M059J (cell line): ENCODE results near the genes RPL13A, RRAS and TSKS.

DNA sequence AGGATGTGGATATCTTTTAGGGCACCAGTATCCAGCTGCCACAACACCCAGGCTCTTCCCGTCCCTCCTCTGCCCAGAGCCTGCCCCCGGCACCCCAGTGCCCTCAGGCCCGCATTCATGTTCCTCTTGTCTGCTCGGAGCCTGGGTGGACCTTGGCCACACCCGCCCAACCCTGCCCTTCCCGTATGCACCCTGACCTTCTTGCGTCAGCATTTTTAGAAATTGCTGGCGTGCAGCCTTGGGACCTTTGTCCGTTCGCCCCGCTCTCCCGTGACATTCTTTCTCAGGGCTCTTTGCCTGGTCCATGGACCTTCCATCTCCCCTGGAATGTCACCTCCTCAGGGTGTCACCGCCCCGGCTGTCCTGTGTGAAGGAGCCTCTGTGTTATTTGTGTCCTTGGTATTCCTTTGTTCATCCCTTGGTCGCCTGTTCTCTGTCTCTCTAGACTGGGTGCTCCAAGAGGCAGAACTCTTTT lies 7.6 kb downstream of the NUCB1 start:
- RAMPAGE, long total RNA, result no peak

- RAMPAGE, long total RNA, result no peak
These were observed 14.6 kb upstream of the DHDH start for GRCh38 chr19:48918651-48919493.

- RAMPAGE, long total RNA, result no peak
These were observed 1.5 kb downstream of the FTL start for GRCh38 chr19:48966449-48967230.

- RAMPAGE, long total RNA, result no peak
These were observed 13.5 kb downstream of the PPFIA3 start for GRCh38 chr19:49132845-49133320.

- RAMPAGE, long total RNA, result no peak
These were observed 8.4 kb downstream of the TRPM4 start for GRCh38 chr19:49165770-49166521.

DNA sequence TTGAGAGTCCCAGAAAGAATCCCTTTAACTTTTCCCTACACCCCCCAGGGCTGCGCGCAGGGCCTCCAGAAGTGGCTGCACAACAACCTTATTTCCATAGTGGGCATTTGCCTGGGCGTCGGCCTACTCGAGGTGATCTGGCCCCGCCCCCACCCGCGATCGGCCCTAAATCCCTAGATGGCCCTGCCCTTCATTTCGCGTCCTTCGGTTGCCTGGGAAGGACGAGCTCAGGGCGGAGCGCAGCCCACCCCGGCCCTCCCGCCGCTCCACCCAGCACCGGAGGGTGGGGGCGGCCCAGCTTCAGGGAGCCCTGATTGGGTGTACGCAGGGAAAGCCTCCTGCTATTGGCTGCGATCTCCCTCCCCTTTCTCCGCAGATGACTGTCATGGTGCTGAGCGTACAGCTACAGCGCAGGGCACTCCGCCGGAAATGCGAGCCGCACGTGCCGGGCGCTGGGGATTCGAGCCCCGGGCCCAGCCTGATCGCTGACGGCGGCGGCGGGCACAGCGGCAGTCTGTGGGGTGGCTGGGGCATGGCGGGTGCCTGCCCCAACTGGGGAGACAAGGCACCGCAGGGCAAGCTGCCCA lies 4.2 kb downstream of the CD37 start:
- RAMPAGE, long total RNA, result no peak

- RAMPAGE, long total RNA, result no peak
These were observed 5.0 kb downstream of the CD37 start for GRCh38 chr19:49339869-49340969.

DNA sequence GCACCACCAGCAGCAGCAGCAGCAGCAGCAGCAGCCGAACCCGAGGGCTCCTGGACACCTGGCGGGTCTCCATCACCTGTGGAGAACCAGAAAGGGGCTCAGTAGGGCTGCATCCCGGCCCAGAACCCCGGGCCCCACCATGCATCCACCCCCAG lies 97 bp downstream of the PTH2 start:
- RAMPAGE, long total RNA, result no peak

GRCh38 chr19:49486904-49487811 lies at the start of gene RPL13A:
Gene RPL13A, plus strand, starts transcription at chr19:49487608.
- RAMPAGE, long total RNA, result start-site peak on the plus strand at chr19:49487604-49487632, 1,938 and 387 reads in 2 replicates

DNA sequence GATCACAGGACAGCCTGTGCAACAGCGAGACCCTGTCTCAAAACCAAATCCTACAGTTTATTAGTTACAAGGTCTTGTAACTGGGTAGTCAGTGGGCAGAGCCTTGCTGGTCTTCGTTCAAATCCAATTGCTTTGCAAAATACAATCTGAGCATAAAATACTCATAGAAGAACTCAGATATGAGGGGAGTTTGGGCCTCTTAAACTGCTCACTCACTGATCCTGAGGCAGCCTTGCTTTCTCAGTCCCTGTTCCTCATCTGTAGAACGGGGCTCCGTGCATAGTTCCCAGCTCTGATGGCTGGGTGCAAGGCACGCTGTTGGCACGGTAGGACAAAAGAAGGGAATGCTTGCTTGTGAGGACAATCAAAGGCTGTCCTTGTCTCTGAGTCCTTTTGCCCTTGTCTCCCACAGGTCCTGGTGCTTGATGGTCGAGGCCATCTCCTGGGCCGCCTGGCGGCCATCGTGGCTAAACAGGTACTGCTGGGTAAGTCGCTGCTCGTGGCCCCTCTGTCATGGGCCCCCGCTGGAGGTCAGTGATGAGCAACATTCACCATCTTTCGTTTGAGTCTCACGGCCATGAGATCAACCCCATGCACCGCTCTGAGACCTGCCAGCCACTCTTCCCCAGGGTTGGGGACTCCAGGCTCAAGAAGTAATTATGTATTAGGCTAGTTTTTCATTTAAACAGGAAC lies 2.2 kb downstream of the RPL13A start:
- RAMPAGE, long total RNA, result no peak

GRCh38 chr19:49496931-49497833 lies 948 bp downstream of the RPS11 start:
- RAMPAGE, long total RNA, result no peak

- RAMPAGE, long total RNA, result no peak
These were observed 438 bp downstream of the NOSIP start for GRCh38 chr19:49579849-49580386.

GRCh38 chr19:49627719-49628162 lies 12.2 kb downstream of the RRAS start:
- RAMPAGE, long total RNA, result no peak

DNA sequence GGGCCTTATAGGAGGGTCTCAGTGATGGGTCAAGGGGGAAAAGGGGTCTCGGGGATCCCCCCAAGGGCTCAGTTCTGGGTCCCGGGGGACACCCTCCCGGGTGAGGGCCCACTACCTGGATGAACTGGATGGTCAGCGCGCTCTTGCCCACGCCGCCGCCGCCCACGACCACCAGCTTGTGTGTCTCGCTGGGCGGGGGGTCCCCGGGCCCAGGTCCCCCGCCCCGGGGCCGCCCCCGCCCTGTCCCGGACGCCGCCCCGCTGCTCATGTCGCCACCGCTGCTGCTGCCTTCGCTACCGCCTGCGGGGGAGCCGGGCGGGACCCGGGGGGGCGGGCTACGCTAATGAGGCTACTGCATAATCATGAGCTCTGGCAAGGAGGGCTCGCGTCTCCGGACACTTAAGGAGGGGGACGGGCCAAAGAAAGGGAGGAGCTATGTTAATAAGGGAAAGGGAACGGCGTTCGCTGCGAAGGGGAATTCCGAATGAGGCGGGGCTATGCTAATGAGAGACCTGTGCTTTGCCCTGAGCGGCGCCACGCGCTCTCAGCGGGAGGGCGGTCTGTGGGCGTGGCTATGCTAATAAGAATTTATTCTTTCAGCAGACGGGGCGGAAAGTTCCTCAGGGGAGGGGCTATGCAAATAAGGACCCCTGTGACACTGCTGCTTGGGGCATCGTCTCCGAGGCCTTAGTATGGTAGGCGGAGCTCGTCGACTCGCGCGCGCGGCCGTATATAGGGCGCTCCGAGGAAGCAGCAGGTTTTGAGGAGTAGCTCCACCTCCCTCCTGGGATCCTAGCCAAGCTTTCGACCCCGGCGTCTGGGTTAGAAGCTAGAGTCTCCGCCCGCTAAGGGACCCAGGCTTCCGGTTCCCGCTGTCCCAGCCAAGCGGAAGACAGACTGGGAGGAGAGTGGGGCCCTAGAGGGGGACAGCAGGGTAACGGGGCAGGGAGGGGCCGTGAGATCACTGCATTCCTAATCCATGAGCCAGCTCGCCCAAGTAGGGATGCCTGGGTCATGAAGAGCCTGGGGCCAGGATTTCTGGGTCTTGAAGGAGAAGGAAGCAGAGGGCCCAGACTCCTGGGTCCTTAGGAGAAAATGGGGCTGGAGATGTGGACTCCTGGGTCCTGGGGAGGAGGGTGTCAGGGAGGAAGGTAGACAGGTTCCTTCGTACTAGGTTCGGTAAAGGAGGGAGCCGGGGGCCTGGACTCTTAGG lies at the start of gene RRAS:
RRAS (minus strand) TSS at position 313 of the 1,213 bp plus-strand sequence.
- RAMPAGE, long total RNA, result no peak

DNA sequence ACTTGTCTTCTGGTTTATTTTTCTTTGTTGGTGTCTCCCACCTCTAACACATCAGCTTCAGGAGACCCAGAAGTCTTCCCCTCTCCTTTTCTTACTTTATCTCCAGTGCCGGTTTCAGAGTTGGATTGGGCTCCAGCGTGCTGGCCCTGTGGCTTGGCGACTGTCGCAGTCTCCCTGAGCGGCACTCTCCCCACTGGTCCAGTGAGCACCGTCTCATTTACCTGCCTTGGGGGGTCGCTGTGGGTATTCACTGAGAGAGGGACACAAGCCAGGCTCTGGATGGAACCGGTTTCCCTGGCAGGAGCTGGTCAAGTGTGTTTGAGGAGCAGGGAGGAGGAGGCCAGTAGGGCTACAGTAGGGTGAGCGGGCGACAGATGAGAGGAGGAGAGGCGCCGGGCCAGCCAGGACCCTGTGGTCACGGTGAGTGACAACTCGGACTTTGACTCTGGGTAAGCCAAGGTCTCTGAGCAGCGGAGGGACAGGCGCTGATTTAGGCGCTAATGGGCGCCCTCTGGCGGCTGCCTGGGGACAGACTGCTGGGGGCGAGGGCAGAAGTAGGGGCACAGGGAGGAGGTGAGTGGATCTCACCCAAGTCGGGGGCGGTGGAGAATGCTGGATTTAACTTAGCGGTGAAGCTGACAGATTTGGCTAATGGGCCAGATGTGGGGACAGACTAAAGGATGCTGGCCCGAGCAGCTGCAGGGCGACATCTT lies 4.9 kb upstream of the PRMT1 start:
- RAMPAGE, long total RNA, result no peak

- RAMPAGE, long total RNA, result no peak
These were observed 22.6 kb downstream of the CPT1C start for GRCh38 chr19:49713466-49713954.

DNA sequence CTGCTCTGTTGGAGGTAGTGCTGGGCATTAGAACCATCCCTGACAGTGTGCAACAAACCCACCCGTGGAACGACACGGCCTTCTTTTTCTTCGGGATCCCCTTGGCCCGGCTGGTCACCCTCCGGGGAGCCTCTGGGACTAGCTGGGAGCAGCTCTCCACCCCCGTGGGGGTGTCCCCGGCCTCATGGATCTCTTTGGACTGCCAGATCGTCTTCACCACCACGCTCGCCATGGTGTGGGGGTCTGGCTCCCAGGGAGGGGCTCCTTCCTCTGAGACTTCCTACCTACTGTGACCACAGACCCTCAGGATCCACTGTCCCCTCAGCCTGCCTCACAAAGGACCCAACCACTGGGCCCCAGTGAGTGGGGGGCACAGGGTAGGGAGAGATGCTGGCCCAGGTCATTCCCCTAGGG lies at the start of gene TSKS:
TSKS (minus strand) TSS at position 291 of the 414 bp plus-strand sequence.
- RAMPAGE, long total RNA, result no peak

GRCh38 chr19:49801315-49801906 lies 11.7 kb downstream of the FUZ start:
- RAMPAGE, long total RNA, result no peak

- RAMPAGE, long total RNA, result no peak
These were observed 11.4 kb downstream of the PNKP start for GRCh38 chr19:49856015-49856400.

DNA sequence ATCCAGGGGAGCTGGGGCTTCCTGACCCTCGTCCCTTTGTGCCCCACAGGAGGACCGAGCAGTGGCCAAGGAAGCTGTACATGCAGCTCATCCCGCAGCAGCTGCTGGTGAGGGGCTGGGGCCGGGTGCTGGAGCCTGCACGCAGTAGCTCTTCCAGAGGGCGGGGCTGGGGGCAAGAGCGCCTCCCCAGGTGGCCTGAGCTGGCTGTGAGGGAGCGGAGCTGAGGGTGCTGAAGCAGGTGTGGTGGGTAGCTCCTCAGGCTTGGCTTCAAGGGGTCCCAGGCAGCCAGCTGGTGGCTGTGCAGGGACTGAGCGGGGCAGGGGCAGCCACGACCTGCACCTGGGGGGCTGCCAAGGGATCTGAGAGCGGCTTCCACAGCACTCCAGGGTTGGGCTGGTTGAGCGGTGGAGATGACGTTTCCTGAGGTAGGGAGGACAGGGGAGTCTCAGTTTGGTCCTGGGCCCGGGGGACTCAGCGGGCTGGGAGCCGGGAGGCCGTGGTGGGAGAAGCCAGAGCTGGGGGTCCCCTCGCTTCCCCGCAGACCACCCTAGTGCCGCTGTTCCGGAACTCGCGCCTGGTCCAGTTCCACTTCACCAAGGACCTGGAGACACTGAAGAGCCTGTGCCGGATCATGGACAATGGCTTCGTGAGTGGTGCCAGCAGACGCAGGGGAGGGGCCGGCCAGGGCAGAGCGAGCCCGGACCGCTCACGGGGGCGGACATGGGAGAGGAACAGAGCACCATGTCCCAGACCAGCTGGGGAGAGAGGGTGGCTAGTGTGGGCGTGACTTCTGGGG lies 9.2 kb downstream of the PNKP start:
- RAMPAGE, long total RNA, result no peak